ENCODE results near the gene HS3ST3B1.

GRCh38 chr17:12548662-12548939 is 117.1 kb upstream of the MYOCD start:
- RAMPAGE, total RNA = no peak

DNA sequence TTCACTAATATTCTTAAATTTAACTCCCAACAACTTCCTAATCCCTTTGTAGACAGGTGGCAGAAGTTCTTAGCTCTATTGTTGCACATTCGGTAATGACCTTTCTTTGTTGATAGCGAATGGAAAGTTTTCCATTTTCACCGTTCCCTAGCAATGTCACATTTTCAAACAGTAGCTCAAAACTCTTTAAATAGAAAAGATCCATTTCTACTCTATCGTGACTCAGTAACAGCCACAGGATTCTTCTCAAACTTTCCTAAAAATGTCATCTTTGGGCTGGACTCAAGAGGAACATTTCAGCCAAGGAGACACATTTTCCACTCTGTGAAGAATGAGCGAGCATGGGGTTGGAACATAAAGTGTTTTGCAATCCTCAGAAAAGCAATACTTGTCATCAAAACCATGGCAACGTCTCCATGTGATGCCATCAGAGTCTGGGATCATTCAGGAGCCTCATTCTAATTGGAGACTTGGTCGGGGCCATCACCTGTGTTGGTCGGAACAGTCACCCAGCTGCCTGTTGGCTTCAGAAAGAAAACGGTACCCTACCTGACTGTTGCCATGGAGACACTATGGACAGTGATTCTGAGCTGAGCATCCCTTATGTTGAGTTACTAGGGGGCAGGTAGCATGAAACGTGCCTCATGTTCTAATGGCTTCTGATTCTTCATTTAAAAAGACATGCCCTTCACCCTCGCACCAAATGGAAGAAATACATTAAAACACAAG is 25.4 kb downstream of the MYOCD start:
- RAMPAGE, total RNA = no peak

DNA sequence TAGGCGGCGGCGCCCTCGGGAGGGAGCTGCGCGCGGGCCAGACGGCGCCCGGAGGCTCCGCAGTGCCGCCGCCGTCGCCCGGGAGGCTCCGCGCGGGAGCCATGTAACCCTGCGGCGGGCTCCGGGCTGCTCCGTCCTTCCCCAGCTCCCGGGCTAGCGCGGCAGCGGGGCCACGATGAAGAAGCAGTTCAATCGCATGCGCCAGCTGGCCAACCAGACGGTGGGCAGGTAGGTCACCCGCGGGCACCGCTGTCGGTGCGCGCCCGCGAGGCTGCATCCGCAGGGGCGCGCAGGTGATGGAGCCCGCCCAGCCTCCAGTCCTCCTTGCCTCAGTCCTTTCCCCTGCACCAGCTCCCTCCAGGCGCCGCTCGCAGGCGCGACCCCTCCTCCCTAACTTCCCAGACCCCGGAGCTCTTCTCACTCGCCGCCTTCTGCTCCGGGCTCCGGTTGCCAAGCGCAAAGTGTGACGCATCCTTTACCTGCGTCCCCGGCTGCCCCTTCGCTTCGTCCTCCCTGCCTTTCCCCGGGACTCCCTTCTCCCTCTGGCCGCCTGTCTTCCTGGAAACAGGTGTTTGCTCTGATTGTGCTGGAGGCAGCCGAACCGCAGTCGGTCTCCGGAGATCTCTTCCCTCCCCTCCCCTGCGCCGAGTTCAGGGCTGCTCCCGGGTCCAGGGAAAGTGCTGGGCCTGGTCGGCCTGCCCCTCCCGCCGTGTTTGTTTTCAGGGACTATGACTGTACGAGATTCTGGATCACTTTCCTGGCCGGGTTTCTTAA is 553 bp downstream of the ARHGAP44 start:
- RAMPAGE, total RNA = no peak

DNA sequence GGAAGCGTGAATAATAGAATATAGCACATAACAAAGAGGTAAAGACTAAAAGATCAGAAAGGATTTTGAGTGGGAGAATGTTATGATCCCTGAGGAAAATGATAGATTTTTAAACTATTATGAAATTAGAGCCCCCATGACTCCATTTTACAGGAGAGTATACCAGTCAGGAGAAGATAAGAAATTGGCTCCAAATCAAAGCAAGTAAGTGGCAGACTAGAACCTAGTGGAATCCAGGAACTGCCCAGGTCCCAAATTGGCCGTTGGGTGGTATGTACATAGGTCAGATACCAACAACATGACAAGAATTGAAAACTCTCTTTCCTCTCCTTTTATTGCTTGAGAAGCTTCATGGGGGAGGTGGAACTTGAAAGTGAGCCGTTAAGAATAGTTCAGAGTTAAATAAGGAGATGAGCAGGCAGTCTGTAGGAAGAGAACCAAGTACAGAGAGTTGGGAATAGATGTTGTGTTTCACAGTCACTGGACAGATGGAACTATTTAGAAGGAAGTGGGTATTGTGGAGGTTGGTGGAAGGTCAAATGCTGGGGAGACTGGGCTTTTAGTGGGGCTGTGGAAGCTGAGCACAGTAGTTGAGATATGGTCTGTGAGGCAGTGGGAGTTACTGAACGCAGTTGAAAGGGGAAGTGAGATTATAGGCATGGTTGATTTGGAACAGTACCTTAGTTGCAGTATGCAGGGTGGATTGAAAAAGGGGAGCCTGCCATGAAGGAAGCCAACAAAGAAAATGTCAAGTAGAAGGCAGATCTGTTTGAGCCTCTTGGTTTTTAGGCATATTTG is 26.3 kb downstream of the ARHGAP44 start:
- RAMPAGE, total RNA = no peak

DNA sequence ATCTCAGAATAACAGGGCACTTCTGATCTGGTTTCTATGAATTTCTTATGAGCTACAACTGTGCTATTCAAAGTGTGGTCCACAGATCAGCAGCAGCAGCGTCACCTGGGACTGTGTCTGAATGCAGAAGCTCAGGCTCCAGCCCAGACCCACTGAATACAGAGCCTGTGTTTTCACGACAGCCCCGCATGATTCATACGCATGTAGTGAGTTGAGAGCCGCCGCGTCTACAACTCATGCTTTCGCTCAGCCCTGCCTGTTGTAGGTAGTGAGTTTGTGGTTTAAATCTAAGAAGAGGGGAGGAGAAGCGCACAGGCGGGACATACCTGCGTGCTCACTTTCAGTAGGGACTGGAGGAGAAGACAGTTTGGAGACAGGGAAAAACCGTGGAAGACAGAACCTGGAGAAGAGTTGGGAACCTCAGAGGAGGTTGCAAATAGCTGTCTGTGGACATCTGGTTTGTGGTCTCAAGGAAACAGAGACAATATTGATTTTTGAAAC is 28.6 kb upstream of the ELAC2 start:
- RAMPAGE, total RNA = no peak

DNA sequence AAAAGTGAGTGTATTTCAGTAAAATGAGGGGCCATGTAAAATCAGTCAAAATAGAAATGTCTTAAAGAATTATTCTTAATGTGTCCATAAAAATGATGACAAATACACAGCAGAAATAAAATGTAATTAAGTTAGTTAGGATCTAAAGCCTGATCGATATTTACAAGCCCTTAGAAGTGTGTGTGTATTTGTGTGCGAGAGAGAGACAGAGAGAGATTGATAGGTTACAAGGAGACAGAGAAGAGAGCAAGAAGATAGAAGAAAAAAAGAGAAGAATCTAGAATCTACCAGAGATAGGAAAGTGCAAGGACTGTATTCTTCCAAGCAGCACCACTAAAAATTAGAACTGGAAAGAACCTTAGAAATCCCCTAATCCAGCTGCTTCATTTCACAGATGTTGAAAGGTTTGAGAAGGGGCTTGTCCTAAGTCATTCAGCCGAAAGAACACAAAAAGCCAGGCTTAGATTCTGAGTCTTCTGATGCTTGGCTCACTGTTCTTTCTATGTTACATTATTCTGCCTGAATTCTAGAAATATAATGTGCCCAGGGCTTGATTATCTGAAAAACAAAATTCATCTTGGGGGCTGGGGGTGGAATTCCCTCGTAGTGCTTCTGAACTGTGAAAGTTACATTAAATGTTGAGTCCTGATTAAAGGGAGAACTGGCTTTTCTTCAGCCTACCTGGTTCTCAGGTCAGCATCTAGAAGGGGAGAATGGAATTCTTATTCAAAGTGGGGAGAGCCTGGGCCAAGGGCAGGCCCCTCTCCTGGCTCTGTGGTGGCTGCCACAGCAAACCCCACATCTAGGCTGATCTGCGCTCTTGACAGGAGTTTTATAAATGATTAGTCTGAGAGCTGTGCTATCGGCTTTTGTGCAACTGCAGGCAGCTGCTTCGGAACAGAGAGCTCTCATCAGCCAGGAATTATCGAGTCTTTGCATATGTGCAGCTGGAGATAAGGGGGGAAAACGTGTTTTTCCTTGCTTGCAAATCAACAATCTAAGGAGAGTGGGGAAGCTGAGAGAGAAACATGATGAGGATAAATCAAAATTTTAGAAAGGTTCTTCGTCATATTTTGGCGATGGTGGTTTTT is 92.0 kb downstream of the HS3ST3A1 start:
- RAMPAGE, total RNA = no peak

DNA sequence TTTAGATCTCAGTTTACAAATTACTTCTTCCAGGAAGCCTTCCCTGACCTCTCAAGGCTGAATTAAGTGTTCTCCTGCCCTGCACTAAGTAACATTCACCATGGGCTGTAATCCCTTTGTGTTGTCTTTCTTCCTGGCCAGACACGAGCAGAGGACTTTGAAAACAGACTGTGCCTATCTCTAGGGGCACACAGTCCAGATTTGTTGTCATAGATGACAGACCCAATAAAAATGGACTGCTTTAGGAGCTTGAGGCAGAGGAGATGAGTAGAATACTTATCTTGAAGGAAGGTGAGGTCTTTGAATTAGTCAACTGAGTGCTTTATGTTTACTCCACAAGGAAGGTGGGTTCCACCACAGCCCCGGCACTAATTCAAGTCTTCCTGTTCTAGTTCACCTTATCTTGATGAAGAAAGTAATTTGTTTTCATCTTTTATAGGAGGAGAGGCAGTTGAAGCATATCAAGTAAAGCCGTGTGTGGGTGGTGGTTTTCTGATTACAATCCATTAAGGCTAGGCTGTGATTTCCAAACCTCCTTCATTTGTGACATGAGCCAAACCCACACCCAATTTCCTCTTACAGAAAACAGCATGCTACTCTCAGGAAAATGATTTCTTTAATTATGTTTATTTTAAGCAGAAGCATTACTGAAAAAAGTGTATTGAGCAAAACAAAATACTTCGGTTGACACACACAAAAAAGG is 35.6 kb downstream of the CDRT15 start:
- RAMPAGE, total RNA = no peak

DNA sequence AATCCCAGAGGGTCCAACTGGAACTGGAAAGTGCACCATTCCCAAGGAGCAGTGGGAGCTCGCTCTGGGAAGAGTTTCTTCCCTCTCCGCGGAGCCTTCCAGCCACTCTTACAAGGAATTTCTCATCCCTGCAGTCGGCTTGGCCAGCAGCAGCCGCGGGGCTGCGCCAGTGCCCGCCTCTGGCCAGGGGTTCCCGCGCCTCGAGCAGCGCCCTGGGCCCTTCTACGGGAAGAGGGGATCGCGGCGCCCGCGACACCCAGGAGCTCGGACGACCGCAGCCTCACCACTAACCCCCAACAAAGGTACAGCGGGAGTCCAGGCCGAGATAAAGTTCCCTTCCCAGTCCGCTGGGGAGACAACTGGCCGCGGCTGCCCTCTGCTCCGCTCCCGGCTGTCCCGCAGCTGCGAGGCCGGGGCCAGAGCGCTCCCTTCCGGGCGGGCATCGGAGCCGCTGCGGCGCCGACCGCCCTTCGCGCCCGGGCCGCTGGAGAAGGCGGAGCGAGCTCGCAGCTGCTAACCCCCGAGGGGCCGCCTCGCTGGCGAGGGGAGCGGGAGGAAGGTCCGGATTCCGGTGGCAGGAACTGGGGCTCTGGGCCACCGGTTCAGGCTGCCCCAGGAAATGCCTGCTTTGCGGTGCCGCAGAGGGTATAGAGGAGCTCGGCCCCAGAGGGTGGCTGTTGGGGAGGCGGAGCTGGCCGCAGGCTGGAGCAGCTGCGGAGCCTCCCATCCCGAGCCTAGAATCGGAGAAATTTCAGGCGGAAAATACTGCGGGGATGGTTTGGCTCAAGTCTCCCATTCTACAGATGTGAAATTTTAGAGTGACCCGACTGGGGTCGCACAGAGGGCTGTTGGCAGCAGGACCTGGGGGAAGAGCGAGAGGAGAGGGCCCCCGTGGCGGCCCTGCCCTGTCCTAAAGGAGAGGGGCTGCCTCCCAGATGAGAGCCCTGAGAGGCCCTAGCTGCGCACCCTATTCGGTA is 3.5 kb upstream of the HS3ST3B1 start:
- RAMPAGE, total RNA = no peak

GRCh38 chr17:14300536-14301444 is at the start of gene HS3ST3B1:
Gene HS3ST3B1 (plus strand): TSS chr17:14301081.
- RAMPAGE, total RNA = no peak

DNA sequence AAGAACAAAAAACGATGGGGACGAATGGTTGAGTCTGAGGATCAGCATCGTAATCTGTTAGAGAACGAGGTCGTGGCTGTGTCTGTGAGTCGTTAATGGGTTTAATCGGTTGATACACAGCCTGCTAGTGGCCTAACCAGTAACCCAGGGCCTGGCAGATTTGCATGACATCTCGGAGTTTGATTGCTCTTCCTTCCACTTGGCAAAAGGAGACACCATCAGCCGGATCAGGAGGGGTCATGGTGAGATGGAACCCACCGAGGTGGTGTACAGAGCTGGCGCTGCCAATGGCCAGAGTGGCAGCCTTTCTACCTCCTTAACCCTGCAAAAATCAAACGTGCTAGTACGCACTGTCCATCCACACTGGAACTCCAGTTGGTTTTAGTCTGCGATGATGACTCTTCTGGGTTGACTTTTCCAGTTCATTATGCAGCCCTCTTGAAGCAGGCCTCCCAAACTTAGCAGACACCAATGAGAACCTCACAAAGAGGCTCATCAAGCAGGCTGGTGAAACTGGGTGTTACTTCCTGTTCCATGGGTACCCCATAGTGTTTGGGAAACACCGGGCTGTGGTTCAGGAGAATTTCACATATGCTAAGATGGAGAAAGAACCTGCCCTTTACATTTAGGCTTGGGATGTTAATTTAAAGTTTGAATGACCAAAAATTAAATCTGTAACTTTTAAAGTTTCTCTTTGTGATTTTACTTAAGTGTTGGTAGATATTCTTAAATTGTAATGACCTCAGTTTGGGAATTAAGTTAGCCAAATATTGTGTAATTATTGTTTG is 4.1 kb downstream of the HS3ST3B1 start:
- RAMPAGE, total RNA = no peak

DNA sequence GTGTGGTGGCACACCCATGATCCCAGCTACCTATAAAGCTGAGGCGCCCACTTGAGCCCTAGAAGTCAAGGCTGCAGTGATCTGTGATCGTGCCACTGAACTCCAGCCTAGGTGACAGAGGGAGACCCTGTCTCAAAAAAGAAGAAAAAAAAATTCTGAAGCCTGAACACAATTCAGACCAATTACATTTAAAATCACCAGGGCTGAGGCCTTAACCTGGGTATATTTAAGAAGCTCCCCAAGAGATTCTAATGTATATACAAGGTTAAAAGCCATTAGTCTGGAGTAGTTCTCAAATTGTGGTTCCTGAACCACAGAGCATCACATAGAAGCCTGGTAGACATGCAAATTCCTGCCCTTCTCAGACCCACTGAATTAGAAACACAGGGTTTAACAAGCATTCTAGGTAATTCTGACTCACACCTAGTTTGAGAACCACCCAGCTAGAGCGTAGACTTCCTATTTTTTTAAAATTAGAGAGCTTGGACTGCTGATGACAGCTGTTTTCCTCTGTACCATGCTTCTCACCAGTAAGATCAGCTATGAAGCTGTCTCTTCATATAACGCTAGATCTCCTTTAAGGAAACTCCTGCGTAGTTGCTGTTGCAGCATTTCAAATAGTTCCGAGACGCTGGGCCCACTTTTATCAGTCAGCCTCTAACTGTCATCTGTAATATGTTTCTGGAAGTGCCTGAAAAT is 50.5 kb downstream of the HS3ST3B1 start:
- RAMPAGE, total RNA = no peak

GRCh38 chr17:15092166-15092805 is 172.8 kb downstream of the PMP22 start:
- RAMPAGE, total RNA = no peak

DNA sequence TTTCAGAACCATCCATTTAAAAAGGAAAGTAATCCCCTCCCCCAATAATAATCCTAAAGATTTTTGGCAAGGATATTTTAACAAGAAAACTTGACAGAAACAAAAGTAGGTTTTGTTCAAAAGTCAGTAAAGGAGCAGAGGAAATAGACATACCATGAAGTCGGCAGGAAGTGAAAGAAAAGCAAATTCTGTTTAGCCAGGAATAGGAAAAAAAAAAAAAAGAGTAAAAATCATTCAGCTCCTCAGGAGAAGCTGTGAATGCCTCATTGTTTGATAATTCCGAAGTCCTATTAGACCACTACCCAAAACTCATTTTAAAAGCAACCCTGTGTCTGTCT is 35.1 kb downstream of the TEKT3 start:
- RAMPAGE, total RNA = no peak

- RAMPAGE, total RNA = no peak
Observed at GRCh38 chr17:15364580-15365027, 23.2 kb upstream of the TEKT3 start.

GRCh38 chr17:15377435-15378104 is 36.2 kb upstream of the TEKT3 start:
- RAMPAGE, total RNA = no peak

GRCh38 chr17:15447901-15448701 is 19.3 kb downstream of the CDRT4 start:
- RAMPAGE, total RNA = no peak

DNA sequence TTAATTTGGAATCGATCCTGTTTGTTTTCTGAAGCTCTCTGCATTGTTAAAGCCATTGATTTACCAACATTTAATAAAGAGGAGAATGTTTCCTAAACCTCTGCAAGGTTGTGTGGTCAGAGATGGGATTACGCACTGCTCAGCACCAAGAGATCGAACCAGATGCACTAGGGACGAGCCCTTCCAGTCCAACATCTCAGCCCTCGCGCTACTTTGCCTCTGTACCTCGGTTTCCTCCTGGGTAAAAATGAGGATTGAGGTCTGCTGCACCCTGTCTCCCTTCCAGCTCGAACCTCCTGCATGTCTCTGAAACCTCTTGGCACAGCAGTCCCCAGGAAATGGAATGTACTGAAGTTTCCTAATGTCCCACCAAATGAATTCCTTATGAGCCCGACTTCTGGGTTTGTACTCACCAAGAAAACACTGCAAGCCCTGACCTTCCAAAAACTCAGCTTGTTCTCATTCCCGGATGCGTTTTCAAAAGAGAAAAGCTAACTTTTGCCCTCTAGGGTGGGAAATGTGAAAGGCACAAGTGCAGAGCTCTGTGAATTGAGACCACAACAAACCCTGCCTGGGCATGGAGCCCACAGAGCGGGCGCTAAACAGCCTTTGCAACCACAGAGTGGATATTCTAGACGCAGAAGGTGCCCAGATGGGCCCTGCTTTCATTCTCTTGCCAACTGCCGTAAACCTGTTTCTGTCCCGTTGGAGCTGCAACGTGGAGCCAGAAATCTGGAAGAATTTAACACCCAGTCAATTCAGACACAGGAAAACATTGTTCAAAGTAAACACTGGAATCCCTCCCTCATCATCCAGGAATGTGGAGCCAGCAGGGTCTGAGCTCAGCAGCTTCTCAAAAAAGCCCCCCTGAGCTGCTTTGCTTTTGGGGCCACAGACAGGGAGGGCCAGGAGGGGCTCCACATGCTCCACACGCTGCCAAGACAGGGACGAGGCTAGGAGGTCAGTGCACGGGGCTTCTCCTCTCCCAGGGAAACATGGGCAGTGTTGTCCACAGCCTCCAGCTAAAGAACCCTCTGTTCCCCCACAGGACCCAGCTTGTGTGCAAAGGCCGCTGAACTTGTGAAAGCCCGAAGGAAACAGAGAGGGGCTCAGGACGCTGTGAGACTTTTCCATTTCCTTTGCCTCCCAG is 10.2 kb downstream of the CDRT4 start:
- RAMPAGE, total RNA = no peak

DNA sequence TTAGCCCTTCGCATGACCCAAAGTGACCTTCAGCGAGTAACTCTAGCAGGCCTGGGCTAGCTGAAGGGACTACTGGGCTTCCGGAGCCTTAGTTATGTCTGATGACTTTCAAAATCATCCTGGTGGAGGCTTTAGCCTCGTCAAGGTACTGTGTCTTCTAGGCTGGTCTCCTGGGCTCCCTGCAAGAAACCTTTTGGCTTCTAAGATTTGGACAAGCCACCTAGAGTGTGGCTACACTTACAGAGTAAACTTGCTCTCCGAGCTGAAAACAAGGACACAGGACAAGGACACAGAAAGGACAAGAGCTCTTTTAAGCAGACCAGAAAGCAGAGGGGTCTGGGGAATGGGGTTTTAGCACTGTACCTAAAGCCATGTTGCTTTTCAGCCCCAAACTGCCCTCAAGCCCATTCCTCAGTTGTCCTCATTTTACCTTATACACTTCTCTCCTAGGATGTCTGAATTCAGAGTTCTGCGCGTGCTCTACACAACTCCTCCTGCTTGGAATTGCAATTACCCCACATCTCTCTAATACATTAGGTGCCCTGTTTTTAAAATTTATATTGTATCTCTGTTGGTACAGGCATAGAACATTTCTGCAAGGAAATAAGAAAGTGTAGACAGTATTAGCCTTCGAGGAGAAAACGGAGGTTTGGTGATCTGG is 29.2 kb upstream of the FBXW10B start:
- RAMPAGE, total RNA = no peak

GRCh38 chr17:15650625-15651205 is 31.2 kb upstream of the FBXW10B start:
- RAMPAGE, total RNA = no peak

DNA sequence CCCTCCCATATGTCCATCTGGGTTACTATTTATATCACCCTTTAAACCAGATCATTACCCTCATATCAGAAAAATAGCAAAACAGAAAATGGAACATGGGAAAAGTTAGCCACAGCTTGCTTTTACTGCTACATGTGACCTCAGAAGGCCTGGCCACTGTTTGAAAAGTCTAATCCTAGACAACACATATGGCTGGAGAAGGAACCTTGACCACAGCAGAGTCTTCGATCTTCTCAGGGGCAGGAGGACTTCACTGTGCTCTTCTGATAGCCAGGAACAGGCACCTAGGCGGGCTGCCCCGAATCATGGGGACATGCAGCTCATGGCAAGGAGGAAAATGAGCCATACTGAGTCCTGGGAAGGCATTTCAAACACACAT is 31.2 kb upstream of the ADORA2B start:
- RAMPAGE, total RNA = no peak

Measured in foreskin keratinocyte (primary cell).